Measurements from ENCODE around the genes HTR1A, SREK1IP1 and ADAMTS6.

DNA sequence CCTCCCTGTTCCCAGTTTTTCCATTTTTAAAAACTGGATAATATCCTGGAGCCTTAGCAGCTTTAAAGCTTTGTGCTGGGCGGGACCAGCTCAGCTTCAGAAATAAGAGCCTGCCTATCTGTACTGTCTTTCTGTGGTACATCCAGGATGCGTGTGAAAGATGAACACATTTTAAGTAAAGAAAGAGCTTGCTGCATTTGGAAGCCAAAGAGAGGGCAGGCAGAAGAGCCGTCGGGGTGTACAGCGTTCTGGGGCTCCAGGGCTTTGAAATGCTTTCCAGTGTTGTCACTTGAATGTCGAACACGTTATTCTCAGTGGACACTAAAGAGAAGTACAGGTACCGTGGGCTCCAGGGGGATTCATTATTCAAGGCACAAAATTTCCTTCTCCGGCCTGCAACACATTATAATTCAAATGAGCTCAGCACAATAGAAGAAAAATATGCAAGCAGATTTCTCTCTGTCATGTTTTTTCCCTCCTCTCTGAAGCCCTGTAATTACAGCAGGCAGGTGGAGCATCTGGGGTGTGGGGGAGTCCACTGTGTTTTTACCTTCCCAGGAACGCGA lies 293.0 kb downstream of the ZSWIM6 start:
- PRO-cap = no peak
- RRBS = no CpG with 5 or more reads among the region's 11 CpGs

- PRO-cap = no peak
- RRBS = no CpG with 5 or more reads among the region's 6 CpGs
Measured at GRCh38 chr5:61667513-61668055, 335.5 kb downstream of the ZSWIM6 start.

GRCh38 chr5:62306789-62307177 lies 777 bp downstream of the KIF2A start:
- PRO-cap = no peak
- RRBS = 1% methylated on average over 12 of the region's 29 CpGs

DNA sequence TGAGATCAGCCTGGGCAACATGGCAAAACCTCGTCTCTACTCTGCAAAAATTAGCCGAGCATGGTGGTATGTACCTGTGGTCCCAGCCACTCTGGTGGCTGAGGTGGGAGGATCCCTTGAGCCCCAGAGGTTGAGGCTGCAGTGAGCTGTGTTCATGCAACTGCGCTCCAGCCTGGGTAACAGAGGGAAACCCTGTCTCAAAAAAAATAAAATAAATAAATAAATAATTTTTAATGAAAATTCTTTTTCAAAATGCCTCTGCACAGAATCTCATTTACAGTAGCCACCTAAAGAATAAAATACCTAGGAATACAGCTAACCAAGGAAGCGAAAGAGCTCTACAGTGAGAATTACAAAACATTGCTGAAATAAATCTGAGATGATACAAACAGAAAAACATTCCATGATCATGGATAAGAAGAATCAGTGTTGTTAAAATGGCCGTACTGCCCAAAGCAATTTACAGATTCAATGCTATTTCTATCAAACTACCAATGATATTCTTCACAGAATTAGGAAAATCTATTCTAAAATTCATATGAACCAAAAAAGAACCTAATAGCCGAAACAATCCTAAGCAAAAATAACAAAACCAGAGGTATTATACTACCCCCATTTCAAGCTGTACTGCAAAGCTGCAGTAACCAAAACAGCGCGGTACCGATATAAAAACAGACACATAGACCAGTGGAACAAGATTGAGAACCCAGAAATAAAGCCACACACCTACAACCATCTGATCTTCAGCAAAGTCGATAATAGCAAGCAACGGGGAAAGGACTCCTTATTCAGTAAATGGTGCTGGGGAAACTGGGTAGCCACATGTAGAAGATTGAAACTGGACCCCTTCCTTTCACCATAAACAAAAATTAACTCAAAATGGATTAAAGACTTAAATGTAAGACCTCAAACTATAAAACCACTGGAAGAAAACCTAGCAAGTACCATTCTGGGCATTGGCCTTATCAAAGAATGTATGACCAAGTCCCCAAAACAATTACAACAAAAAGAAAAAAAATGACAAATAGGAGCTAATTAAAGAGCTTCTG lies 18.2 kb downstream of the KIF2A start:
- PRO-cap = no peak
- RRBS = no CpG with 5 or more reads among the region's 11 CpGs

GRCh38 chr5:62653321-62653903 lies 74.8 kb downstream of the LRRC70 start:
- PRO-cap = no peak
- RRBS = no CpG with 5 or more reads among the region's 6 CpGs

DNA sequence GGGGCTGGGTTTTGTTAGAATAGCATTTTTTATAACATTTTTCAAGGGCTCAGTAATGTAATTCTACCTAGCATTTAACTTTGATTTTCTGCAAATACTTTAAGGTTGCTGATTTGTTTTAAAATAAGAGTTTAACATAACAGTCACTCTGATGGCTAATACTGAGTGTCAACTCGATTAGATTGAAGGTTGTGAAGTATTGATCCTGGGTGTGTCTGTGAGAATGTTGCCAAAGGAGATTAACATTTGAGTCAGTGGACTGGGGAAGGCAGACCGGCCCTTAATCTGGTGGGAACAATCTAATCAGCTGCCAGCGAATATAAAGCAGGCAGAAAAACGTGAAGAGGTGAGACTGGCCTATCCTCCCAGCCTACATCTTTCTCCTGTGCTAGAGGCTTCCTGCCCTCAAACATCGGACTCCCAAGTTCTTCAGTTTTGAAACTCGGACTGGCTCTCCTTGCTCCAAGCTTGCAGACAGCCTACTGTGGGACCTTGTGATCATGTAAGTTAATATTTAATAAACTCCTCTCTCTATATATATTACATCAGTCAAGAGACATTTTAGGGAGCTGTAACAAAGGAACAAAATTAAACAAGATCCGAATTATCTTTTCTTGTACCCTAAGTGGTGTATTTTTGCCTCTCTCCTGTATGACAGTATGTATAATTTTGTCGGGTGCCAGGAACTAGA lies 576.0 kb downstream of the LRRC70 start:
- PRO-cap = no peak
- RRBS = no CpG with 5 or more reads among the region's 8 CpGs

- PRO-cap = no peak
- RRBS = no CpG with 5 or more reads among the region's 7 CpGs
Measured at GRCh38 chr5:63164565-63165474, 586.2 kb downstream of the LRRC70 start.

DNA sequence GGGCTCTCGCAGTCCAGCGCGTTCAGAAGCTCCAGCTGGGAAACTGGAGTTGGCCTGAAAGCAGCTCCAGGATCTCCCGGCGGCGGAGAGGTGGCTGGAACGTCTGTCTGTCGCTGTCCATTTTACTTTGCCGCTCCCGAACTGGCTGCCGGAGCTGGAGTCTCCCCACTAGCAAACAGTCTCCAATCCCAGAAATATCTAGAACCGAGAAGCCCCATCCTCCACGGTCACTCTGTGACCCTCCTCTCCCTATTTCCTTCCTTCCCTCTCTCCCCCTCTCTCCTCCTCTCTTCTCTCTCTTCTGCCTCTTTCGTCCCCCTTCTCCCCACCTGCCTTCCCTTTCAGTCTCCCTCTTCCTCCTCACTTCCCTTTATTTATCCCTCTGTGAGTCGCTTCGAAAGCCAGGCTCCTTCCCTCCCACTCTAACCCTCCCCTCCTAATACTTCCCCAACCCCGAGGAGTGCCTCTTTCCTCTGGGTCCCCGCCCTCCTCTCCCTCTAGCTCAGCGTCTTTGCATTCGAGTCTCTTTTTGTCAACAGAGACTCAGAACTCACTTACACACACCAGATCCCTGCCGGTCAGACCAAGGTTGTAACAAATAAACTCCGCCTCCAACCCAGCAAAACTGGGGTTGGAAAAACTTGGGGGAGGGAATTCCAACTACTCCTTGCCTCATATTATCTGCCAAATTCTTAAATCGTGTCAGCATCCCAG lies at the start of gene HTR1A:
Gene HTR1A (minus strand): TSS at position 537 of the 714 bp plus-strand sequence.
- PRO-cap = no peak
- RRBS = 4% methylated on average over 8 of the region's 23 CpGs

DNA sequence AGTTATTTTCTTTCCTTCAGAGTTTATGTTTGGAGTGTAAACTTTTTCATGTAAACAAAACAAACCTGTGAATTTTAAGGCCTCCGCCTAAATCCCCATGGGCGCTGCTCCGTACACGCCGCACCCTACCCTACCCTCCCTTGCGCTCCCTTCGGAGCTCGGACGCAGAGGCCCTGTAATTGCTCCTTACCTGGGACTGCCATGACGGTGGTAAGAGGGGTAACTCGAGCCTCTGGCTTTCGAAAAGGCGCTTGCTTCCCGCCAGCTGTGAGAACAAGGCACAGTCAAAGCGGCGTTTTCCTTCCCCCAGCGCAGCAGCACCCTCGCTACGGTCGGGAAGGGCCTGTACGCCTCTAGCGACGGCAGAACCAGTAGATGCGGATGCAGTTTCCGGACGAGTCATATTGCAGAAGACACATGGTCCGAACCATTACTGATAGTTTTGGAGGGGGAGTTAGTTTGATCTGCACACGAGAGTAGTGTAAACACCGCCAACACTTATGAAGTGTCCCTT lies at the start of gene SREK1IP1:
Gene SREK1IP1 (minus strand): TSS at position 377 of the 514 bp plus-strand sequence.
- PRO-cap = unidirectional peak, minus-strand start at position 132 of the sequence; bidirectional peak, plus-strand start outside the sequence, minus-strand start at position 340 of the sequence
- RRBS = no CpG with 5 or more reads among the region's 29 CpGs

GRCh38 chr5:65258568-65259056 lies 223.1 kb downstream of the ADAMTS6 start:
- PRO-cap = no peak
- RRBS = no CpG with 5 or more reads among the region's 1 CpG

GRCh38 chr5:65481342-65482221 lies at the start of gene ADAMTS6:
Gene ADAMTS6 (minus strand): TSS chr5:65481920.
- PRO-cap = bidirectional peak, plus-strand start at chr5:65481979, minus-strand start at chr5:65481920
- RRBS = no CpG with 5 or more reads among the region's 16 CpGs

DNA sequence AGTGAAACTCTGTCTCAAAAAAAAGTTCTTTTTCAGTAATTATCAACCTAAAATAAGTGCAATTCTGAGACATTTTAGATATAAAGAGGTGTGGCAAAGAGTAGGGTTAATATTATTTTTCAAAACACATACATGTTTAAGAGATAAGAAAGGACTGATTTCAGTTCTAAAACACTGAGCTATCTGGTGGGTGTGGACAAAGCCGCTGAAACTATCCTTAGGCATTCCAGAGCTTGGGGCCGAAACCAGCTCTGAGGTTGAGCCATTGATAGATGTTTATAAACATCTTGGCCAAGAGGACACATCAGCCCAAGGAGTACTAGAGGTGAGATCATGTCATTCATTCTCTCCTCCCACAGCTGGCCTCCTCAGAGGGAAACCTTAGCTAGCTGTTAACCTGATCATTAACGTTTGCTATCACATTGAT lies 89.8 kb downstream of the NLN start:
- PRO-cap = no peak
- RRBS = no CpG with 5 or more reads among the region's 3 CpGs

- PRO-cap = no peak
- RRBS = no CpG with 5 or more reads among the region's 2 CpGs
Measured at GRCh38 chr5:66031828-66032247, 105.5 kb downstream of the ERBIN start.

DNA sequence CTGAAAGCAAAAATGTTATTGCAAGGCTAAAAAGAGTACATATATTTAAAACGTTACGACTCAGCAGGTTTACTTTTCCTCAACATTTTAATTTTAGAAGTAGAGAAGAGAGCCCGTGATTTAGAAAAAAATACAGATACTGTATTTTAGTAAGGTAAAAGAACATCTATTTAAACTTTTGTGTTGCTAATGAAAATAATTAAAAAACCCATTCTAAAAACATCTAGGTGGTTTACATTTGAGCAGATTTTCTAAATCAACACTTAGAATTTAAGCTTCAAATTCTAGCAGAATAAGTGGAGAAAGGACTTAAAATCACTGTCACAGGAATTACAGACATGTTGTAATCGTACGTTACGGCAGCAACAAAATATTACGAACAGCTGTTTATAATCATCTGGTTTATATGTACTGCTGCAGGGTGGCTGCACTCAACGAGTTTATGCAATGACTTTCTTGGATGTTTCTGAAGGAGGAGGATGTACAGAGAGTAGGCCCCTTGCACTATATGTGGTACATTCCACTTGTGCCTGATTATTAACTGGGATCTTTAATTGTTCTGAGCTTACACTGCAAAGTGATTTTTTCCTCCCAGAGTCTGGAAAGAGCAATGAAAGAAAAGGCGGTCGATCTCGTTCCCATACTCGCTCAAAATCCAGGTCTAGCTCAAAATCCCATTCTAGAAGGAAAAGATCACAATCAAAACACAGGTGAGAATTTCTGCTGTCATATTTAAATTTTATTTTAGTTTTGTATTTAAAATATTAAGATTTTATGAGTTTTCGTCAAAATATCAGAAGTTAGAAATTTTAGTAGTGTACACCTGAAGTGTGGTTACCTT lies 20.3 kb downstream of the SREK1 start:
- PRO-cap = no peak
- RRBS = no CpG with 5 or more reads among the region's 13 CpGs

DNA sequence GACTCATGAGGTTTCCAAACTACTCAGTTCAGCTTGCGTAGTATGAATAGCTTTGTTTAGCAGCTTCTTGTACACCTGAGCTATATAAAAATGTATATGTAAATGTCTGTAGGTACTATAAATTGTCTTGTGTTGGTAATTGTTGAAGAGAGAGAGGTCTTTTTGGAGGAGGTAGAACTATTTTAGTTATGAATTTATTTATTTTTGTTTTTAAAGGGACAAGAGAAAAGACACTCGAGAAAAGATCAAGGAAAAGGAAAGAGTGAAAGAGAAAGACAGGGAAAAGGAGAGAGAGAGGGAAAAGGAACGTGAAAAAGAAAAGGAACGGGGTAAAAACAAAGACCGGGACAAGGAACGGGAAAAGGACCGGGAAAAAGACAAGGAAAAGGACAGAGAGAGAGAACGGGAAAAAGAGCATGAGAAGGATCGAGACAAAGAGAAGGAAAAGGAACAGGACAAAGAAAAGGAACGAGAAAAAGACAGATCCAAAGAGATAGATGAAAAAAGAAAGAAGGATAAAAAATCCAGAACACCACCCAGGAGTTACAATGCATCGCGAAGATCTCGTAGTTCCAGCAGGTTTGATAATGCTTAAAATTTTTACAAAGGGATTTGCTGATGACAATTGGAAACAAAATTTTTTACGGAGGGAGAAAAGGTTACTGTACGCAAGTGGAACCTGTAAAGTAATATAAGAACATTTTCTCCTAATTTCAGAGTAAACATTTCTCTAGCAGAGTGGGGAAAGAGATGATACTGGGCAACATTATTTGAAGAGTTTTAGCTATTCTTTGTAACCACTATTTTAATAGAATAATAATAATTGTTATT lies 26.5 kb downstream of the SREK1 start:
- PRO-cap = no peak
- RRBS = no CpG with 5 or more reads among the region's 15 CpGs

DNA sequence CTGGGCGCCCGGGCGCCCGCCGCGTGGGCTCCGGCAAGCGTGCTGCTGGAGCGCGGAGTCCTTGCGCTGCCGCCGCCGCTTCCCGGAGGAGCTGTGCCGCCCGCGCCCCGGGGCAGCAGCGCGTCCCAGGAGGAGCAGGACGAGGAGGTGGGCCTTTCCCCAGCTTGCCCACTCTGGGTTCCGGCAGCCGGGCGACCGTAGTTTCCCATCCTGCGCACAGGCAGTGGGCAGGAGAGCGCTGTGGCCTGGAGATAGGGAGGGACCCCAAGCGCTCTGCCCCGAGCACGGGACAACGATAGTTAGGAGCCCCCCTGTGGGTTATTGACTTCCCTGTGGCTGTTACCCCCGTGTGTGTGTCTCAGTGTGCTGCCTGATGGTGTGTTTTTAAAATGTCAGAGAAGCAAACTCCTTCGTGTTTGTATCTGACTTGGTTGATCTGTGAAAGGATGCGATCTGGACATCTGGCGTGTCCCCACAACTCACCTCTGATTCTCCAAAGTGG lies 730 bp downstream of the MAST4 start:
- PRO-cap = no peak
- RRBS = 2% methylated on average over 16 of the region's 36 CpGs

- PRO-cap = unidirectional peak, minus-strand start at chr5:66690804
- RRBS = no CpG with 5 or more reads among the region's 4 CpGs
Measured at GRCh38 chr5:66690564-66690958, 94.4 kb downstream of the MAST4 start.

DNA sequence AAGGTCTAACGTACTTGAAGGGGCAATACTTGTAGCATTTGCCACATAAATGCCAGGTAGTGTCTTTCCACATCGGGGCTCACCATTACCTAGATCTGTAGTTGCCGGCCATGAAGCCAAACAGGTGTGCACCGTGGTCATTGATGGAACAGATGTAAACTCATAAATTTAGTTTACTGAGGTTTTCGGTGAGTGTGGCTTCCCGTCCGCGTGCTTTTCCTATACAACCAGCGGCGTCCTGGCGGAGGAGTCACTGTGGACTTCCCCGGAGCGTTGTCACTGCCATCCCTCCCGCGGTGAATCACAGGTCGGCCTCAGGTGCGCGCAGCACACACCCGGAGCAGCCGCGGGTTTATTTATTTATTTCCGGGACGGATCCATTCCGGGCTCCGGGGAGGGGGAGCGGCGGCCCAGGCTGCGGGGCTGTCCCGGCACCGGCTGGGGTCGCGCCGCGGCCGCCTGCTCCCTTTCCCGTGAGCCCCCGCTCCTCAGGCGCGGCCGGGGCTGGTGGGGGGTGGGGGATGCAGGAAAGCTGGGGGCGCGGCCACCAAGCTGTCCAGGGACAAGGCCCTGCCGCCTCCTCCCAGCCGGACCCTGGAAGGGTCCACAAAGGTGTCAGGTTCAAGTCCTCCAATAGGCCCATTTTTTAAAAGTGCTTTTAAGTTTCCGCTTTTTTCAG lies 192.7 kb downstream of the CD180 start:
- PRO-cap = unidirectional peak, plus-strand start at position 140 of the sequence; bidirectional peak, plus-strand start outside the sequence, minus-strand start at position 303 of the sequence
- RRBS = 7% methylated on average over 20 of the region's 45 CpGs

- PRO-cap = no peak
Measured at GRCh38 chr5:67054700-67055487, 141.7 kb downstream of the CD180 start.

DNA sequence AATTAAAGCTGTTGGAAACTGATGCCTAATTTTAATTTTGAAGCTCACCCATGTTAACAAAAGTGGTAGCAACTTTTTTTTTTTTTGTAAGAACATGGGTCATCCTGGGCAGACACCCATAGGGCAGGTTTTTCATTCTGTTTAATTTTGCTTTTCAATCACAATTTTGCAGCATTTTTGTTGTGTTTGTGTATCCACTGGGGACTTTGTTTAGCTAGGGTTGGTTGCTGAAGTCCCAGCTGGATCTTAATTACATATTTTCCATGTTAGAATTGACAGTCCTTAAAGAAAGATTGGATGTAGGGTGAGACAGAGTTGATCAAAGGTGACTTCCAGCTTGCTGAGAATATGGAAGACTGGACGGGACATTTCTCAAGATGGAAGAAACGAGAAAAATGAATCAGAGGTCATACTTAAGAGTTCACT lies 133.0 kb downstream of the CD180 start:
- PRO-cap = no peak
- RRBS = no CpG with 5 or more reads among the region's 2 CpGs